ENCODE measurements around the genes CIB4, TRIM54 and ZNF512.

DNA sequence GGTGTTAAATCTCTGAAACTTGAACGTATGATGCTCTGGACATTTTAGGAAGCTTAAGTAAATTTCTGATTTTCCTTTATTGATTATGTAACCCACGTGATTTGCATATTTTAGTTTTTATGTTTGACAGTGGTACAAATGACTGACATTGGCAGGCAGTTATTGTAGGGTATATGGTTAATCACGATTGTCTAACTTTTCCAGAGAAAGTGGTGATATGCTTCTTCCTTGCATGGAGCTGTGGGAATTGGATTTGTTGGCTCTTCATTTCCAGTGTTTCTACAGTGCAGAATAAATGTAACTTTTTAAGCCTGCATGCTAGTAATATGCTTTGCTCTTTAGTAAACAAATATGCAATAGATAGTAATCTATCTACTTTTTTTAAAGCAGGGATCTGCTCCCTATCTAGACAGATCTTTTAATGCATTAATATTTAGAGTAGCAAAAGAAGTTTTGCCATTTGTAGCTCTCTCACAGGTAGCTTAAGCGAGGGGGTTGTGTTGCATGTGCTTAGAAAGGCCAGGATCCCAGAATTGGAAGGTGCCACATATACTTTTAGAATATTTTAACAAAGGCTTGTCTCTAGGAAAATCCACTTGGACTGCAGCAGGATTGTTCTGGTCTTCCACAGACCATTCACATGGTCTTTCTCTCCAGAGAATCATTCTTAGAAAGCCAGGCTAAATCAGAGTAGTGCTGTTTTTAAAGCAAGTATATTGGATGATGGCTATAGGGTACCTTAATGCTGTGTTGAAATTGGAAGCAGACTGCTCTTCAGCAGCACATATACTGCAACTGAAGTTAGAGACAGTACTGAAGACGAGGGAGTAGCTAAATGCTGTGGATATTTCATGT, 8.5 kb upstream of the DRC1 start:
- RRBS = no CpG with 5 or more reads among the region's 5 CpGs

GRCh38 chr2:26395251-26396031, 6.3 kb upstream of the DRC1 start:
- RRBS = no CpG with 5 or more reads among the region's 5 CpGs

DNA sequence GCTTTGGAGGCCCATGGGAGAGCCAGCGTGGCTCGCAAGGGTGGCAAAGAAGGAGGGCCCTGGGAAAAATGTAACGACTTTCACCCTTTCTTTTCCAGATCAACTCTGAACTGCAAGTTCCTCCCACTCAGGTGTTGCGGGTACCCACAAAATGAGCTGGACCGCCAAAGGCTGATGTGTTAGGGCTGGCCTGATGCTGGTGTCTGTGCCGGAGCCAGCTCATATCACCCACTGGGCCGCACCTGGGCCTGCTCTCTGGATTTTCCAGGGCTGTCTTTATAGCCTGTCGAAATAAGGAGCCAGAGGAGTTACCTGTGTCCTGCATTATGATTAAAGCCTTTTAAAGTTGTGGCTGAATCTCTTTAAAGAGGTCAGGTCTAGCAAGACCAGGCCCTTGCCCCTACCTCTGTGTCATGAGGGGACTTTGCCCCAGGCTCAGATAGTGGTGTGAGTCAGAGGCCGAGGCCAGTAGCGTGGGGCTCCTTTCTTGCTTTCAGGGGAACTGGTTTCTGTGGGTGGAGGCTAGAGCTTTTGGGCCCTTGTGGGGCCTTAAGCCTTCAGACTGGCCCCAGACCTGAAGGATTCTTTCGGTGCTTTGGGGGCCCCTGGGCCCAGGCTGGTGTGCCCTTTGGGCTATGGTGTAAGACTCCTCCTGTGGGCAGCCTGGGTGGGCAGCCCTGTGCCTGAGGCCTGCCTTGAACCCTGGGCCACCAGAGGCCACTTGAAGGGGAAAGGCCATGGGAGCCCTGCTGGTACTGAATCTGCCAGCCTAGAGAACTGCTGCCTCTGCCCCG, 54.8 kb downstream of the DRC1 start:
- RRBS = no CpG with 5 or more reads among the region's 12 CpGs

- RRBS = no CpG with 5 or more reads among the region's 4 CpGs
Measured at GRCh38 chr2:26487311-26487544, 71.3 kb downstream of the OTOF start.

DNA sequence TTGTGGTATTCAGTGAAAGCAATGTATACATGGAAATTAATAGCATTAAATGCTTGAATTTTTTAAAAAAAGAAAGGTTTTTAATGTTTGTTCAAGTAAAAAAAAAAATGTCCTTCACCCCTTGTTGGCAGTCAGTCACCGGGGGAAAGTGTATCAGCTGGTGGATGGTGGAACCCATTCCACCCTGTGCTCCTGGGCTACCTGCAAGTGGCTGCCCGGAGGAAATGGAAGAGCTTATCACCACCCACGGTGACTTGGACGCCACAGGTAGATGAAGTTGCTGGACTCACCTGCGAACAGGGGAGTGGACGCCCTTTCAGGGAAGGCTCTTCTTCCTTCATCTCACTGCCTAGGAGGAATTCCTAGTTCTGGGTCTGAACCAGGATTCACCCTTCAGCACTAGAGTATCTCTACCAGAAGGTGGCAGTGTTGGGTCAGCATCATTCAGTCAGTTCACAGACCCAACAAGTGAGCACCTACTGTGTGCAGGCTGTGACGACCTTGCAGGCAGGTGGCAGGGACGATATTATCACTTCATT, 35.9 kb downstream of the CIB4 start:
- RRBS = 40% methylated on average over 2 of the region's 8 CpGs

DNA sequence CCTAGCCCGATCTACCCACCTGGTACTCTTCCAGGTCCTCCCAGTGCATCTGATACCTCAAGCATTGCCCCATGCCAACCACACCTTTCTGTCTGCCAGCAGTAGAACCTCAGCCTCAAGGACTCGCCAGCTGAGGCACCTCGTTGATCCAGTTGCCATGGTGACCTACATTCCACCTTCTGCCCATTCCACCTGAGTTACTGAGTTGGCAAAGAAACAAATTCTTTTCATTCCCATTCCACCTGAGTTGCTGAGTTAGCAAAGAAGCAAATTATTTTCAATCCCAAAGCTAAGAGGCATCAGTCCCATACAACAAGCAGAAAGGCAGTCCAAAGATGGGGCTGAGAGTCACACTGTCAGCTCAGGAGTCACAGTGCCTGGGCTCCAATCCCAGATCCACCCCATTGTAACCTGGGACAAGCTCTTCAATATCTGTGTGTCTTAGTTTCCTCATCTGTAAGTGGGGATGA, at the start of gene CIB4:
TSS of gene CIB4 (minus strand) at position 125 of the 470 bp plus-strand sequence.
- RRBS = no CpG with 5 or more reads among the region's 3 CpGs

- RRBS = no CpG with 5 or more reads among the region's 14 CpGs
Measured at GRCh38 chr2:26652108-26653064, 11.2 kb upstream of the CIB4 start.

- RRBS = 51% methylated on average over 4 of the region's 12 CpGs
Measured at GRCh38 chr2:26912482-26912964, 57.9 kb upstream of the MAPRE3 start.

DNA sequence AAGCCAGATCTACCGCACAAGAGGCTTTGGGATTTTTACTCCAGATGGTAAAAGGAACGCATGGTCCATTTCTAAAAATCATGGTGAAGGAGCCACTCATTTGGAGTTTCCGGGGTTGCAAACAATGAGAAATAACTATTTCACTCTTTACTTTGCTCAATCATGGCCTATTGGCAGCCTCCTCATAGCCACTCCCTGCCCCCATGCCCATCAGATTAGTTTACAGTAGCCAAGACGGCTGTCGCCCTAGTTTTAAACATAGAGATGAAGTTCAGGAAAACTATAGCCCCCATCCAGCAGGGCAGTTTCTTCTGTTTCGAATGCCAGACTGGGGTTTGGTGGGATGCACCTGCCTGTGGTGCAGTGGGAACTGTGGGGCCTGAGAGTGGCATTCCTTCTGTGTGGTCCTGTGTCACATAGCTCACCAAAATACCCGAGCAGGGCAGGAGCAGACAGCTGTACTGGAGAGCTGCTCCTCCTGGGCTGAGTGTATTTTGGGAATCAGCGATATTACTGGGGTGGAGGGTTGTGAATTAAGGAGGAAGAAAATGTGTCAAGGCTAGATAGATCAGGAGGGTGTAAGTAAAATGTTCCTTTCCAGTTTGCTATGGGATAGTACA, 1.9 kb downstream of the MAPRE3 start:
- RRBS = no CpG with 5 or more reads among the region's 8 CpGs

DNA sequence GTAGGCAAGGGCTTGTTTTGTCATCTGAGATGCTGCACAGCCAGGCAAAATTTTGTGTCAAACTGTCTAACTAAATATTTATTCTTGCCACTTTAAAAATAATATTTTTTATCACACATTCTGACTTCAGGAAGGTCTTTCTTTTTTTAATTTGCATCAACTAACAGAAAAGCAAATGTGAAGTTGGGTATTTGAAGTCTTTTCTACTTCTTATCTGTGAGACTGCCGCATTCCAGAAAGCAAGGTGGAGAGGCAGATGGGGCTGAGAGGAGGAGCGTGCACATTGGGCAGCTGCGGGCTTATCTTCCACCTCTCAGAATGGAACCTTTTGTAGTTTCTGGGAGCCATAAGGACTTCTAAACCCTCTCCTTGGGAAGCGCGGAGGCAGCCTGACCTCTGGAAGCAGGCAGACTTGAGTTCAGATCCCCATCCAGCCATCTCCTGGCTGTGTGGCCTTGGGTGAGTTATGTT, 3.9 kb downstream of the MAPRE3 start:
- RRBS = no CpG with 5 or more reads among the region's 5 CpGs

GRCh38 chr2:27024566-27025154, 8.1 kb upstream of the TMEM214 start:
- RRBS = no CpG with 5 or more reads among the region's 14 CpGs

DNA sequence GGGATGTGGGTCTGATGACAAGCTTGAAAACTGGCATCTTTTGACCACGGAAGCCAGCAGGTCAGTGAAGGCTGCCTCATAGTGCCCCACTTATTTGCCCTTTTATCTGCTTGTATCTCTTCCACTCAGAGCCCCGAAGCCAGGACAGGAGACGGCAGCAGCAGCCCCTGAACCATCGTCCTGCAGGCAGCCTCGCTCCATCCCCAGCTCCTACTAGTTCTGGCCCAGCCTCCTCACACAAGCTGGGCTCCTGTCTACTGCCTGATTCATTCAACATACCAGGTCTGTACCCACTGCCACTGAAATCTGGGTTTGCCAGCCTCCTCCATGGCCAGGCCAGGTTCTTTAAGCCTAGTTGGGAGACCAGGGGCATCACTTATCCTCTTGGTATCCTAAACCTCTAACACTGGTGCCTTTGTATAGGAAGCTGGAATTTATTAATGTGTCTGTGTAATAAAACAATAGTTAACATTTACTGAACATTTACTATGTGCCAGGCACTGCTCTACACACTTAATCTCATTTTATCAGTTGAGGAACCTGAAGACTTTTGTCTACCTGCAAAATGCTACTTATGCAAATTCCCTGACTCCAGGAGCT, 4.0 kb downstream of the OST4 start:
- RRBS = no CpG with 5 or more reads among the region's 5 CpGs

GRCh38 chr2:27121659-27122327, 1.8 kb upstream of the ABHD1 start:
- RRBS = no CpG with 5 or more reads among the region's 3 CpGs

DNA sequence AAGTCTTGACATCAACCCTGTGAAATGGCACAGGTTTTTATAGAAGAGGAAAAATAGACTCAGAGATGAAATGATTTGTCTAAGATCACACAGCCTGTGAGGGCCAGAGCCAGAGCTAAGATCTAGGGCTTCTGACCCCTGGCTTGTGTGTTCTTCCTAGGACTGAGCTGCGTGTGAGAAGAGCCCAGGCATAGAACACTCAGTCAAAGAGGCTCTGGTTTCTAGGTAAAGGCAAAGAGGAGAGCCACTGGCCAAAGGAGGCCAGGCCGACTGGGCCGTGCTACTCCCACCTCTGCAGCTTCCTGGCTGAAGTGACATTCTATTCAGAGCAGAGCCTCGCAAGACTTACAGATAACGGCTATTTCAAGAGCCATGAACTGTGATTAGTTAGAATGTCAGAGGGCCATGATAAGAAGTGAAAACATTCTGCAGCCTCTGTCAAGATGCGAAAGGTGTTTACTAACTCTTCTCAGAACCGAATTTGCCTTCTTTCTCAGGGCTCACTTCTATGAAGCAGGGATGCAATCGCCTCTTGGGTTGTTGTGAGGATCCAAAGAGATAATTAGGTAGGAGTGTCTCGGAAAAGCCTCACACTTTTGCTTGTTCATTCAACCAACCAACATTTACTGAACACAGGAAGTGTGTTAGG, 3.6 kb upstream of the DNAJC5G start:
- RRBS = no CpG with 5 or more reads among the region's 9 CpGs

- RRBS = no CpG with 5 or more reads among the region's 11 CpGs
Measured at GRCh38 chr2:27281816-27282731, at the start of gene TRIM54. Gene TRIM54 (plus strand): TSS chr2:27282429.

- RRBS = no CpG with 5 or more reads among the region's 17 CpGs
Measured at GRCh38 chr2:27322021-27322902, 635 bp downstream of the MPV17 start.

- RRBS = no CpG with 5 or more reads among the region's 6 CpGs
Measured at GRCh38 chr2:27351864-27352635, 4.5 kb downstream of the GTF3C2 start.

DNA sequence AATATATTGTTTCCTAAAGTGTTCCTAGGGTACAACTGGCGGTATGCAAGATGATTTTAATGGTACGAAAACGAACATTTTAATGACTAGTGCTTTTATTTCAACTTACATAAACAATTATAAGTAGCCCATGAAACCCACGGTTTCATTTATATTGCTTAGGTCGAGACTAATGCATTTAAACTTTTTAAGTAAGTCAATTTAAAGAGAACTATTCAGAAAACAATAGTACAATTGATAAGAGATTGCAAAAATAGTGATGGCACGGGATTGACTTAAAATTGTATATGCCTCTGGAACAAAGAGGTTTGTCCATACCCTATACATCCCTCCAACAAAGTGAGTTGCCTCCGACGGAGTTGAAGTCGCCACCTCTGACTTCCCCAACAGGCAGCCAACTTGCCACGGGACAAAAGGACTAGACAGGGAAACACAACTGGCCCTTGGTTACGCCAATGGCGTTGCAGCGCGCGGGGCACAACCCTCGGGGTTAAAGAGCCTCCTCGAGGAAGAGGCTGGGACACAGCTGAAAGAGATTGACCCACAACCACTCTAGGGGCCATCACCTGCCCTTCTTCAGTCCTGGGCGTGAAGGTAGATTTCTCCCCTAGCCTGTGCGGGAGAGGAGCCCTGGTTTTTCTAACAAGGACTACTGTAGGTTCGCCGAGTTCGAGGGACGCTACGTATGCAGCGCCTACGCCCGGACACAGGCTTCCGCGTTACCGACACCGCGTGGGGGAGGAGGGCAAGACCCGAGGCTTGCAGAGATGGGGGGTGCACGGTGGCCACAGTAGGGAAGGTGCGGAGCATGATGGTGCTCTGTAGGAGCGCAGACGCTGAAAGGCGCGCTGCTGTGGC, 566 bp downstream of the GTF3C2 start:
- RRBS = no CpG with 5 or more reads among the region's 39 CpGs

- RRBS = no CpG with 5 or more reads among the region's 5 CpGs
Measured at GRCh38 chr2:27445927-27446538, 3.9 kb downstream of the KRTCAP3 start.

- RRBS = under 1% methylated on average over 22 of the region's 45 CpGs
Measured at GRCh38 chr2:27582429-27583286, at the start of gene ZNF512. Gene ZNF512 (plus strand): TSS chr2:27583042.

Measured in PFSK-1 (cell line).